Urinary bladder (tissue), 3 donors: Measurements from ENCODE around the gene KCNJ6.

DNA sequence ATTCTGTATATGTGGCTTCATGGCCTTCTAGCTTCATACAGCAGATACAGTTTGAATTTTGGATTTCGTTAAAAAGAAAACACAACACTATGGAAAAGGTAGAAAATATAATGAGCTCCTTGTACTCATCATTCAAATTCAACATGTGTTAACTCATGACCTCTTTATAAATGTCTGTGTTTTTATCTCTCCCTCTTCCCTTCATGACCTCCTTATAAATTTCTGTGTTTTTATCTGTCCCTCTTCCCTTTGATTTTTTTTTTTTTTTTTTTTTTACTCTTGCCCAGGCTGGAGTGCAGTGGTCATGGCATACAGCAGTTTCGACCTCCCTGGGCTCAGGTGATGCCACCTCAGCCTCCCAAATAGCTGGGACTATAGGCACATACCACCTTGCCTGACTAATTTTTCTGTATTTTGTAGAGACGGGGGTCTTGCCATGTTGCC lies 21.3 kb downstream of the DYRK1A start:
- PRO-cap = no peak
- RAMPAGE, long total RNA = no peak

GRCh38 chr21:37396302-37396635 lies 29.7 kb downstream of the DYRK1A start:
- PRO-cap = no peak
- RAMPAGE, long total RNA = no peak

DNA sequence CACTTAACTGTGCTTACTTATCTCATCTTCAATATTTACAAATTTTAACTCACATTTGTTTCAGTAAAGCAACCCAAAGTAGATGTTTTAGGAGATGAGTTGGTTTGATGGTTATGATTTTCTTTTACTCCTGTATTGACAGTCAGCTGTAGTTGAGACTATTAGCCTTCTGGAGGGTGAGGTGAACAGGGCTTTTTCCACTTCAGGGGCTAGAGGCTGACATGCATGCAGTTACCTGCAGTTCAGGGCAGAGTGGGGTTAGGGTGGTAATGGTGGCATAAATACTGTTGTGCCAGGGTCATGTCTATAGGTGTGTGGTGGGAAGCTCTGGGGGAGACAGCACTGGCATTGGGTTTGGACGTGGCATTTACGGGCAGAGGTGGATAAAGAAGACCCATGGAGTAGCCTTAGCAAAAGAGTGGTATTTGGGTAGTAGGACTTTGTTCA lies 42.1 kb downstream of the DYRK1A start:
- PRO-cap = no peak
- RAMPAGE, long total RNA = no peak

DNA sequence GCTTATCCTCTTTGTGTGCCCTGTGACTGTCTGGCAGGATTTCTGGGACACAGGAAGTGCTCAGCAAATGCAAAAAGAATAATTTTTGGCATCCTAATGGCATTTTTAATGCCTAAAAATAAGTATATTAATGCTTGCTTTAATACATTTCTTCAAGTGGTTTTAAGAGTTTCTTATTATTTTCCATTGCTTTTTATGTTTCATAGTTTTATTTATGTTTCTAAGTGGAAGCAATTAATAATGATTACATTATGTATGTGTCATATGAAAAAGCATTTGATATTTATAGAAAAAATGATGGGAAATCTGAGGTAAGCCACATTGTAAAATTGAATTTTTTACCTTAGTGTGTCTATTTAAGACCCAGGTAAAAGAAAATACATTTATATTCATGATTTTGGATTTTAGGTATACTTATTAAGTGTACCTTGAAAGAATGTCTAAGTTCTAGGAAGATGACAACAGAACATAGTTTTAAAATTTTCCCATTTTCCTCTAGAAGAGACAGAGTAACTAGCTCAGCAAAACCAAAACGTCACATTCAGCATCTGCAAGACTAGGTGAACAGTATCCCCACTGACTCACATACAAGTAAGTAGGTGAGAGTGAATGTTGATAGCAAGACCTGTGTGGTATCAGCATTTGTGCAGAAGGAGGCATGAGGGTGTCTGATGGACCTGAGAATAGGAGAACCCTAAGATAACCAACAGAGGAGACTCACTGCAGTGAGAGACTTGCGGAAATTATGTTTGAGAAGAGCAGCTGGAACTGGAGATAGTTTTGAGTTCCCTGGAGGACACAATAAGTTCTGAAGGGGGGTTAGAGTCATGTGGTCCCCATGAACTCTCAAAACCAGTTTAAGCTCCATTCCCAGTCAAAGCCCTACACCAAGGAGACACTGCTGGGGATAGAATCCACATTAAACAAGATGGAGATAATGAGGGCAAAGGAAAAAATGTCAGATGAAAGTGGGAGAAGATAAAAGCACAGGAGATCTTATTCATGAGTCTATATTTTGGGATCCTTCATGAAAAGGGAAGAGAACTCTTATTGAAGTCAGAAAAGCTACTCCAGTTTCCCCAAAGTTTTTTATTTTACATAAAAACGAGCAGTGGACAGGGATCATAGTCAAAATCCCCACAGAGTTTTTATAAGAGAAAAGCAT lies 59.0 kb downstream of the DYRK1A start:
- PRO-cap = no peak
- RAMPAGE, long total RNA = no peak

DNA sequence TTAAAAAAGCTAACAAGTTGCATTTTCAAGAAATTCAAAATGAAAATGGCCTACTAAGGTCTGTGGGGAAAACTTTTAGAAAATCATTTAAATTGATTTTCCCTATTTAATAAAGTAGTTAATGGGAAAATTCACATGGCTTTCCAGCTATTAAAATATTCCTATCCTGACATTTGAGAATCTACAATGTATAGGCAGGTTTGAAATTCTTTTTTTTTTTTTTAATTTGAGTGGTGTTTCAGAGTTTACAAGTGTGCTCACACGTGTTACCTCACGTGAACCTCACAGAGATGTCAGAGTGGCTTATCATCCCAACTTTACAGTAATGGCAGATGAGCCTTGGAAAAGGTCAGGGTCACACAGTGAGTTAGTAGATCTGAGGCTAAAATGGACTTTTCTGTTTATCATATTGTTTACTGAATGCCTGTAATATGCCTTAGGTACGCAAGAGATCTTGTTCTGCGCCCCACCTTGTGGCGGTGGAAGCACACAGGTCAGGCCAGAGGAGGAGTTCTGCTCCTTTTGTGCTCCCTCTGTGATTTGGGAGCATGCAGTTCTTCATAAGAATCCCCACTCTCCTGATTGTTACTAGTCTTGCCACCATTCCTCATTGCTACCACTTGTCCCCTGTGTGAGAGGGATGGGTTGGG lies 79.9 kb downstream of the DYRK1A start:
- PRO-cap = no peak
- RAMPAGE, long total RNA = no peak

DNA sequence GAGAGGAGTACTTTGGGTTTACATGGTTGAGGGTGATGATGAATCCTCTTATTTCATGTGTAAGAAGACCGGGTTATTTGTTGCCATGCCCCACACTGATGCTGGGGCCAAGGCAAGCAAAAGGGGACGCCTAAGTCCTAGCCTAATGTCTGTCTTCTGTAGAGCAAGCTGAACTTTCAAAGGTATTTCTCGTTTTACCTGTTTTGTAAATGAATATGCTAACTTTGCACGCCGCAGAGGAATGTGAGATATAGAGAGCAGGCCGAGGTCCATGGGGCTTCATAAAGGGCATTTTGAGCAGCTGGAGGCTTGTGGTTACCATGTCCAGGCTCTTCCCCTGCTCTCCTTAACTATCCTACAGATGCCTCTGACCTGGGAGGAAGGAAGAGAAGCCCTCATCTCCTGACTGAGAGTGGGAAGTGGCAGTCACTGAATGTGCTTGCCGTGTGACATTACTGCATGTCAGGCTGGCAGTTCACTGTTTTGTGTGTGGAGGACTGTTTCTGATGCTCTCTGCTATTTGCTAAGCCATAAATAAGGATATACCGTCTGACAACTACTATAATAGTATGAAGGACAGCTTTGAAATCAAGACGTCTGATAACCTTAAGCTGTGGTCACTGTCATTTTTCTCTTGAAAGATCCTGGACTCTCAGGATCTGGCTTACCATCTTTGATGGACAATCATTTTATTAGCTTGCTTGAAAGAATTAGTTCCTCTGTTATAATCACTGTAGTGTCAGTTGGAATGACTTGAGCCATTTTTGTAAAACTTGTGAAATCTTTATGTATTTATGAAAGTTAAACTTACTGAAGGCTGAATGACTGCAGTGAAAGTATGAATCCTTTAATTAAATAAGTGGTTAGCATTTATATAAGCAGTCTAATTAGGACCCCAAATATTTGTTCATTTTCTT lies 92.2 kb downstream of the DYRK1A start:
- PRO-cap = no peak
- RAMPAGE, long total RNA = no peak

- PRO-cap = no peak
- RAMPAGE, long total RNA = no peak
Measured at GRCh38 chr21:37489043-37490230, 122.9 kb downstream of the DYRK1A start.

DNA sequence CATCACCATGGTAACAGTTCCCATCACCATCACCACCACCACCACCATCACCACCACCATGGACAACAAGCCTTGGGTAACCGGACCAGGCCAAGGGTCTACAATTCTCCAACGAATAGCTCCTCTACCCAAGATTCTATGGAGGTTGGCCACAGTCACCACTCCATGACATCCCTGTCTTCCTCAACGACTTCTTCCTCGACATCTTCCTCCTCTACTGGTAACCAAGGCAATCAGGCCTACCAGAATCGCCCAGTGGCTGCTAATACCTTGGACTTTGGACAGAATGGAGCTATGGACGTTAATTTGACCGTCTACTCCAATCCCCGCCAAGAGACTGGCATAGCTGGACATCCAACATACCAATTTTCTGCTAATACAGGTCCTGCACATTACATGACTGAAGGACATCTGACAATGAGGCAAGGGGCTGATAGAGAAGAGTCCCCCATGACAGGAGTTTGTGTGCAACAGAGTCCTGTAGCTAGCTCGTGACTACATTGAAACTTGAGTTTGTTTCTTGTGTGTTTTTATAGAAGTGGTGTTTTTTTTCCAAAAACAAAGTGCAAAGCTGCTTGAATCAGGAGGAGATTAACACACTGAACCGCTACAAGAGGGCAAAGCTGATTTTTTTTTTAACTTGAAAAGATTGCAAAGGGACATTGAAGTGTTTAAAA lies 145.6 kb downstream of the DYRK1A start:
- PRO-cap = no peak
- RAMPAGE, long total RNA = no peak

GRCh38 chr21:37580475-37581062 lies 214.0 kb downstream of the DYRK1A start:
- PRO-cap = unidirectional peak, minus-strand start at chr21:37580808
- RAMPAGE, long total RNA = no peak

DNA sequence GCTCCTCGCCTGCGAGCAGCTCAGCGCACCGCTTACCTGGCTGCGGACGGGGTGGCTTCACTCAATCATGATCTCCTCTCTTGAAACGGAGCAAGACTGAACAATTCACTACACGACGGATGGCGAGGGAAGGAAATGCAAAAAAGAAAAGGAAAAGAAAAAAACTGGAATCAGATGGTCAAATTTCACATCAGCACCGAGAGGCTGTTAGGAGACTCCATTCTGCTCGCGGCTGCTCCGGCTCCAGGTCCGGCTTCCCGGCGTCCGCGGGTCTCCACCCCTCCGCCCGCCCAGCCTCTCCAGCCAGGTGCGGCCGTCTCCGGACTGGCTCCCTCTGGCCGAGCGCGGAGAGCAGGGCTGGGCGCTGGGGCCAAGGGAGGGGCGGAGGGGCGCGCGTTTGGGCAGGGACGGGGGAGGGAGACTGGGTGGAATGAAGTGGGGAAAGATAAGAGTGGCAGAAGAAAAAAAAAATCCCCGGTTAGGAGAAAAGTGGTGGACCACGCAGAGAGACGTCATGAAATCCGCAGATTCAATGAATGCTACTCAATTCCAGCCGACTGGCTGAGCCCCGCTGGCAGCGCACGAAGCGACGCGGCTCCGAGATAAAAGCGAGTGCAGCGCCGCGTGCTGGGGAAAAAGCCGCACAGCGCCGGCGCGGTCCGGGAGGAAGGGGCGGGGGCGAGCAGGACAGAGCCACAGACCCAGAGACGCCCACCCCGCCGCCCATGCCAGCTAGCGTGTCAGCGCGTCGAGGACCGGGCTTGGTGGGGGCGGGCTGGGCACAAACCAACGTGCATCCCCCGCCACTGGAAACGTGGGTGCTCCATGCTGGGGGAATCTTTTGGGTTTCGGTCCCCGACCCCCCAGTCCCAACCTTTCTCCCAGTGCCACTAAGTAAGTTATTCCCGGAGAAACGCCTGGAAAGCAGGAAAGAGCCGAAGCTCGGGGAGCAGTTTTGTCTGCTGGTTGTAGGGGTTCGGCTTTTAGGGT lies at the start of gene KCNJ6:
TSS of gene KCNJ6 (minus strand) at position 610 of the 990 bp plus-strand sequence.
- PRO-cap = no peak
- RAMPAGE, long total RNA = no peak

- PRO-cap = unidirectional peak, plus-strand start at chr21:38170484
- RAMPAGE, long total RNA = no peak
Measured at GRCh38 chr21:38170306-38170698, 86.5 kb upstream of the KCNJ15 start.

GRCh38 chr21:38171508-38171843 lies 85.3 kb upstream of the KCNJ15 start:
- PRO-cap = no peak
- RAMPAGE, long total RNA = no peak

GRCh38 chr21:38258646-38259554 lies 2.1 kb downstream of the KCNJ15 start:
- PRO-cap = no peak
- RAMPAGE, long total RNA = no peak

GRCh38 chr21:38272245-38272839 lies 15.6 kb downstream of the KCNJ15 start:
- PRO-cap = no peak
- RAMPAGE, long total RNA = no peak

DNA sequence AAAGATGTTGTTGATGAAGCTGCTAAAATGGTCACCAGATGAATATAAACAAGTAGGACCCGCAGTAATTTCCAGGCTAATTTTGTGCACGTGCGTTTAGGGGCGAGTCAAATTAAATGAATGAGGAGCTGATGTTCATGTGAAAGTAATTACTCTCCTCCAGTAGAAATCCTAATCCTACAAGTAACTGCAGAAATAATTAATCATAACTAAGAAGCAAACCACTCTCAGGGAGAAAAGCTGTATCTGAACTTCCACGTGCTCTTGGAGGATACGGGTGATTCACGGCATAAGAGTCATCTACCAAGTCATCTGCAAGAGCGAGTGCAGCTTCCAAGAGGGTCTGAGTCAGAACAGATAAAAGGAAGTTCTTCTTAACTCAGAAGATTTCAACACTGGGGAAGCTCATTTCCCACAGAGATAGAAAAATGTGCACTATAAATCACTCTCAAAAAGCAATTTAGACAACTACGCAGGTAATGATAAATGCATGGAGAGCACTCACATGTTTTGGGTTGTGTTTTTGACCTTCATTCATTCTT lies 20.6 kb downstream of the KCNJ15 start:
- PRO-cap = unidirectional peak, plus-strand start at position 386 of the sequence
- RAMPAGE, long total RNA = no peak

- PRO-cap = no peak
- RAMPAGE, long total RNA = no peak
Measured at GRCh38 chr21:38455218-38455546, 43.1 kb downstream of the ERG start.

GRCh38 chr21:38493734-38494548 lies 4.3 kb downstream of the ERG start:
- PRO-cap = no peak
- RAMPAGE, long total RNA = no peak

- PRO-cap = bidirectional peak, plus-strand start at chr21:38660917, minus-strand start at chr21:38660629; bidirectional peak, plus-strand start at chr21:38661057, minus-strand start at chr21:38660980
- RAMPAGE, long total RNA = no peak
Measured at GRCh38 chr21:38660208-38661241, 145.2 kb upstream of the ETS2 start.

DNA sequence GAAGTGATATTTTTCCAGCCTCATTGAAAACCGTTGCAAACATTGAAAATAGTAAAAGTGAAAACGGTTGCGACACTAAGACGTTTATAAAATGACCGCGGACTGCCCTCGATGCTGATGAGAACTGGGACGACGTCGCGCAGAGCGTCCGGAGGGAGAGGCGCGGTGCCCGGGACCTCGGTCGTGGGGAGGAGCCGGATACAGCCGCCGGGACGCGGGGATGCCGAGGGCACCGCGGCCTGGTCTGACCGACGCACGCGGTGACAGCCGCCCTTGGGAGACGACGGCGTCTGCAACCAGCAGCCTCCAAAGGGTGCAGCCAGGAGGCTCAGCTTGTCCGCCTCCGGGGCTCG lies 144.5 kb upstream of the ETS2 start:
- PRO-cap = bidirectional peak, plus-strand start at position 117 of the sequence, minus-strand start at position 126 of the sequence
- RAMPAGE, long total RNA = no peak

DNA sequence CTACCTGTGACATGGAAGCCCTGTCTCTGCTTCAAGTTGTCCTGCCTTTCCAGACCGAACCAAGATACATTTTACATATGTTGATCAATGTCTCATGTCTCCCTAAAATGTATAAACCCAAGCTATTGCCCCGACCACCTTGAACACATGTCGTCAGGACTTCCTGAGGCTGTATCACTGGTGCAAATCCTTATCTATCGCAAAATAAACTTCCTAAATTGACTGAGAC lies 70.3 kb upstream of the ETS2 start:
- PRO-cap = no peak
- RAMPAGE, long total RNA = no peak